Myometrial cell (primary cell): Measurements from ENCODE around the genes RTCA and EEIG2.

- RAMPAGE, long total RNA, result no peak
Observed at GRCh38 chr1:99818267-99818569, 31.9 kb upstream of the AGL start.

GRCh38 chr1:100020295-100020881 lies 17.5 kb upstream of the MFSD14A start:
- RAMPAGE, long total RNA, result no peak

- RAMPAGE, long total RNA, result start-site peak on the plus strand at chr1:100266226-100266301, 662 and 584 reads in 2 replicates
Observed at GRCh38 chr1:100265917-100267308, at the start of gene RTCA. TSS of gene RTCA (plus strand) at chr1:100266216.

GRCh38 chr1:100405897-100406156 lies 53.5 kb downstream of the CDC14A start:
- RAMPAGE, long total RNA, result no peak

- RAMPAGE, long total RNA, result no peak
Observed at GRCh38 chr1:100723623-100724107, 4.1 kb downstream of the VCAM1 start.

DNA sequence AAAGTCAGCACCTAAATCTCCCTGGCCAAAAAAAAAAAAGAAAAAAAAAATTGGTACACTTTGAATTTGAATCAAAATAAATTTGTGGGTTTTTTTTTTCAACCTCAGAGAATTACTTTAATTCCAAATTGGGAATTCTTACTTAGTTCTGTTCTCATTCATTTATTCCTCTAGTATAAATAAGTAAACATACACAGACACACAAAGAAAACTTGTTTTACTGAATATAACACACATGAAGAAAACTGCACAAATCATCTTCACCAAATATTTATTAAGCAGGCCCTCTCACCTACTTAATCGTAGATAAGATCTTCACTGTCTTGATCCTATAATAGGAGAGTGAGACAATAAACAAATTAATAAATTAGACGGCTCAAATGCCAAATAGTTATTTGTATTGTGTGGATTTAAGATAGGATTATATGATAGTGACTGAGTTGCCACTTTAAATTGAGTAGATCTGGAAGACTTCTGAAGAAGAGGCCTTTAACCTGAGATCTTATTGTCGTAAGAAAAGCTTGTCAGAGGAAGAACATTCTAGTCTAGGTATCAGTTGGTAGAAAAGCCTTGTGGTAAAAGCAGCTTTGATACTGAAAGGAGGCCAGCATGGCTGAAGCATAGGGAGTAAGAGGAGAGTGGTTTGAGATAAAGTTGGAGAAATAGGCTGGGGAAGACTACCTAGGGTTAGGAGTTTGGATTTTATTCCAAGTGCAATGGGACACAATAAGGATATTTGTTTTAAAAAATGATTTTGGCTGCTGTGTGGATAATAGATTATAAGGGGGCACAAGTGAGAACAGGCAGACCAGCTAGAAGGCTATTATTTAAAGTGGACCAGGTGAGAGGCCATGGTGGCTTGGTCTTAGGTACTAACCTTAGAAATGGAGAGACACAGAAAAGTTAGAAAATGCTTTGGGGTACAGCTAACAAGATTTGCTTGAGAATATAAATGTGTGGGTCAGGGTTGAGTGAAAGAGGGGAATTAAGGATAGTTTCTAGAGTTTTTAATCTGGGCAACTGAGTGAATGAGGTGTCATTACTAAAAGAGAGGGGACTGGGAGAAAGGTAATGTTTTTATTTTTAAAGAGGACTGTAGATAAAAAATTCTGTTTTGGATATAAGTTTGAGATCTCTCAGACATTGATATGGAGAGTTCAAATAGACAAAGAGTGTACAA lies 29.1 kb downstream of the SLC30A7 start:
- RAMPAGE, long total RNA, result no peak

DNA sequence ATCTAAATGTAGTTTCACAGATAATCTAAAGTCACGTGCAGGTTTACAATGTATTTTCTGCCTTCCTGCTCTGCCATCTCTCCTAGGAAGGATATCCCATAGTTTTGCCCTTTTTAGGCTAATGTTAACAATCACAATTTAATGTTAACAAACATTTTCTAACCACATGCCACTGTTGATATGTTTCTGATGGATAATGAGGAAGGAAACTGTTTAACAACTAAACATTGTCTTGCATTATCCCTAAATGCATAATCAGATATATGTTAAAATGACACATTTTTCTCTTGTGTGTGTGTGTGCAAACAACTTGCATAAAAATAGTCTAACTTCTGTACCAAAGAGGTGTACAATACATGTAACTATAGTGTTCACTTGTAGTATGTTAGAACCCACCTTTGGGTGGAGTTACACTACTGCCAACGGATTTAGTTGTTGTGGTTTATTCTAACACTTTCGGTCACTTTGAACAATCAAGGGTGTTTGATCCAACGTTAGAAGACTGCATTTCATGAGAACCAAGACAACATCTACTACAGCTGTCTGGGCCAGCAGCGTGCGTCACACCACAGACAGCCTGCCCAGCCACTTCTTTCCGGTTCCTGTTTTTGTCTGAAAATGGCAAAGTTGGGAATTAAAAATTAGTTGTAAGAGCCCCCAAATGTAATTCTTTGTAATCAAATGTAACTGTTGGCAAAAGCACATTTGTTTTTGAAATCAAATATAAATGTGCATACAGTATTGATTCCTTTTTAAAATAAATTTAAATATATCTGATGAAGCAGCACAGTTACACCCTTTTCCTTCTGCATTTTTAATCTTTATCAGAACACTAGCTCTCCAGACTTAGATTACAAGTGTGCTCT lies 86.4 kb upstream of the DPH5 start:
- RAMPAGE, long total RNA, result no peak

- RAMPAGE, long total RNA, result no peak
Observed at GRCh38 chr1:101242083-101242870, 5.5 kb downstream of the S1PR1 start.

DNA sequence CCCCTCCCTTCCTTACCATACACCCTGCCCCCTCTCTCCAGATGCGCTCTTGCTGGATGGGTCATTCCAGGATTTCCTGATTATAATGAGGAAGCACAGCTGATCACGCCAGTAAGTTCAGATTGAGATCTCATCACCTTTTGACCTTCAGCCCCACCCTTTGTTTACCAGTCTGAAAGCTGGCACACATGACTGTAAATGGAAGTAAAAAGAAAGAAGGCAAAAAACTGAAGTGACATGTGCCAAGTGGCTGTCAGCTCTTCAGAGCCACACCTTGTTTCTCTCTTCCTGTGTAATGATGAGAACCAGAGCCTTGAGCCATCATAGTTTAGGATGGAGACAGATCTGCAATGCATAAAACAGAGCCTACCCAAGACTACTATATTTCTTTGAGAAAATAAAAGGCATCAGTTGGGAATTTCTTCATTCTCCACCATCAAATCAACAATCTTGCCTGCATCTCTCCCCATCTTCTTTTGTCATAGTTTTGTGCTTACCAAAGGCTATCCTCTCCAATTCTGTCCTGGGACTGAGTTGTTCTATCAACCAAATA lies 28.0 kb downstream of the S1PR1 start:
- RAMPAGE, long total RNA, result no peak

- RAMPAGE, long total RNA, result no peak
Observed at GRCh38 chr1:101371128-101371675, 134.4 kb downstream of the S1PR1 start.

DNA sequence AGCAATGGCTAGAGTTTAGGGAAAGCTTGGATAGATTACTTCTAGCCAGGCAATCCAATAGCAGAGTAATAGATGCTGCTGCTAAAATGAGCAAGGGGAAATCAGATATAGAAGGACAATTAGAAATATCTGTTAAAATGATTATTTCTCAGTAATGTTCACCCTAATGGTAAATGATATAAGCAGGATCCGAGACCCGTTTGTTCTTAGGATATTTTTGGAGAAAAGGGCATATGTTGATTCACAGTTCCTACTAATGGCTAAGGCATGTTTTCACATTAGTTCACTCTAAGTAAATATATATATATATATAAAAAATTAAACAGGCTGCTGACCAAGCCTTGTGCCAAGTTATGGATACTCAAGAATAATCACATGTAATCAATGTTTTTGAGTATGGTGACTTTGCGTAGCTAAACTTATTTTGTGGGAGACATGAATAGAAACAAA lies 529.2 kb downstream of the COL11A1 start:
- RAMPAGE, long total RNA, result no peak

- RAMPAGE, long total RNA, result no peak
Observed at GRCh38 chr1:103533576-103534008, 8.1 kb downstream of the RNPC3 start.

- RAMPAGE, long total RNA, result no peak
Observed at GRCh38 chr1:104407731-104408053, 658.0 kb downstream of the AMY1C start.

DNA sequence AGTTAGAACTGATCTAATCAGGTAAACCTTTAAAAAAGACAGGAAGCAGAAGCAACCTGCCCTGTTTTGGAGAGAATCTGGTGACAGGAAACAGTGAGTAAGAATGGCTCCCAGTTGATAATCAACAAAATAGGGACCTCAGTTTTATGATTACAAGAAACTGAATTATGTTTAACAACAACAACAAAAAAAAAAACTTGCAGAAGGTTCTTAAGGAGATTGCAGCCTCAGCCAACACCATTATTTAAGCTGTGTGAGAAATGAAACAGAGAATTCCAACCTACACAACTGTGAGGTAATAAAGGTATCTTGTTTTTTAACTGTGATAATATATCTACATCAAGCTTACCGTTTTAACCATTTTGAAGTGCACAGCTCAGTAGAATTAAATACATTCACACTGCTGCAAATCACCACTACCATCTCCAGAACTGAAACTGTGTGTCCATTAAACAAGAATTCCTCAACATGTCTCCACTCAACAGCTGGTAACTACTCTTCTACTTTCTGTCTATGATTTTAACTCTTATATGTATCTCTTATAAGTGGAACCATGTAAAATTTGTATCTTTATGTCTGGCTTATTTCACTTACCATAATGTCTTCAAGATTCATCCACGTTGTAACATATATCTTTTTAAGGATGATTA lies 608.6 kb upstream of the PRMT6 start:
- RAMPAGE, long total RNA, result no peak

DNA sequence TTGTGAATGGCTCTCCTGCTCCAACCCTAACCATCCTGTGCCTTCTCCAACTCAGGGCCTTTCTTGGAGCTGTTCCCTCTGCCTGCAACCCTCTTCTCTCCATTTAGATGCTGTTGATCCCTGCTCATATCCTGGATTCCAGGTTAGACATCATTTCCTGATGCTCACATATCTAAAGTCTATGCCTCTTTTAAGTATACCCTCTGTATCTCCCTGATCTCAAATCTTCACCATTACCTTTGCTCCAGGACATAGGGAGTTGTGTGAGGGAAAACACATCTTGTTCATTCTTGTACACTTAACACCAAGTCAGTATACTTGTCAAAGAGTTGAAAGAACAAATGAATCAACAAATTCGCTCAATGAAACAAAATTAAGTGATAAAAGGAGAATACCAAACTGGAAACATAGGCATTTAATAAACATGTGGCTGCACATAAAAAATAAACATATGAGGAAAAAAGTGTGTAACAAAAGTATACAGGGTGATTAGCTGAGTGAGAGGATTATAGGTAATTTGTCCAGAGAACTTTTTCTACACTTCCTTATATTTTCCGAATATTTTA lies 291.5 kb downstream of the VAV3 start:
- RAMPAGE, long total RNA, result no peak

DNA sequence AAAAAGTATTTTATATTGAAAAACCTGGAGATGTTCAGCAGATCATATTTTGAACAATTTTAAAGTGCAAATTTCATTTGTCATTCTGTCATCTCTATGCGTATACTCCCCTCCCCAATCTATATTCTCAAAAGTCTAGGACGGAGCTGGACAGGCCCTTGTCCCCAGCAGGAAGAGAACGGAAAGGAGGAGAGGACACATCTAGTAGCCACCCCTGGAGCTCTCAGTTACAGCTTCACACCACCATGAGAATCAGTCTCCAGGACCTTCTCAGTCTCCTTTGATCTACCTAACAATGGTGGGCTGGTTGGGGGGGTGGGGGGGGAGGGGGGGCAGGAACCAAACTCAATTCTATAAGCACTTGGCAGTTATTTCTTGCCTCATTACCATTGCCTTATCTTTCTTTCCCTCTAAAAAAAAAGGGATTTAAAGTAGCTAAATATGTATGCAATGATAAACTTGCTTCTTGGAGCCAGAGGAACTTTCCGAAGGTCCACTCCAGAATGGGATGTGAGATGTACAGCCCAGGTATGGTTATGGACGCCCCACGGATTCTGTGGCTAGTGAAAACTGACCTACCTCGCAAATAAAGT lies 279.2 kb downstream of the VAV3 start:
- RAMPAGE, long total RNA, result no peak

- RAMPAGE, long total RNA, result no peak
Observed at GRCh38 chr1:107940936-107941562, 23.9 kb downstream of the VAV3 start.

DNA sequence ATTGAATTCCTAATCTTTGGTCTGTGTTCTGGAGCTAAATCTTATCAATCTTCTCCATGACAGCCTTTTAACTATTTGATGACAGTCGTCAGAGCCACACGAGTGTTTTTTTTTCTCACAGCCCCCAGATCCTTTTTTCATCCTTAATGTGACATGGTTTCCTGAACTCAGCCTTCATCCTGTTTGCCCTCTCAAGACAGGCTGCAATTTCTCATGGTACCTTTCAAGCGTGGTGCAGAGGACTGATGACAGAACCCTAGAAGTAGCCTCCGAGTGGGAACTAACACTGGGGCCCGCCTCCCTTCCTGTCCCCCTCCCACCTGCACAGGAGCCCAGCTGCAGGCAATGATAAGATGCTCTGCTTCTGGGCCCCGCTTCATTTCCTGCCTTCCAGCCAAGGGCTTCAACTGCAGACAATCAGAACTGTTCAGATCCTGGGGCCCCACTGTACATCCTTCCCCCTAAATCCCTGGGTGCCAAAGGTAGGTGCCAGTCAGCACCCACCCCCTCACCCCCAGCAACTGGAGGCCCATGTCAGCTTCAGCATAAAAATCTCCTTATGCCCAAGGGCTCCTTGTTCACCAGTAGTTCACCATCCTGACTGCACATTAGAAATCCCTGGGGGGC lies 114.6 kb upstream of the VAV3 start:
- RAMPAGE, long total RNA, result no peak

GRCh38 chr1:108198927-108199698 lies 1.0 kb downstream of the SLC25A24 start:
- RAMPAGE, long total RNA, result no peak

GRCh38 chr1:108559579-108560698 lies at the start of gene EEIG2:
TSS of gene EEIG2 (plus strand) at chr1:108560100.
- RAMPAGE, long total RNA, result no peak